Colon Carcinoma Metastatic in the Lung (tissue), 2 donors: ENCODE measurements around a stretch of chr2.

- PRO-cap, 2 experiments: no peak in any of the 2 experiments
Measured at GRCh38 chr2:95814102-95815505, 177.0 kb downstream of the ANKRD36C start.

DNA sequence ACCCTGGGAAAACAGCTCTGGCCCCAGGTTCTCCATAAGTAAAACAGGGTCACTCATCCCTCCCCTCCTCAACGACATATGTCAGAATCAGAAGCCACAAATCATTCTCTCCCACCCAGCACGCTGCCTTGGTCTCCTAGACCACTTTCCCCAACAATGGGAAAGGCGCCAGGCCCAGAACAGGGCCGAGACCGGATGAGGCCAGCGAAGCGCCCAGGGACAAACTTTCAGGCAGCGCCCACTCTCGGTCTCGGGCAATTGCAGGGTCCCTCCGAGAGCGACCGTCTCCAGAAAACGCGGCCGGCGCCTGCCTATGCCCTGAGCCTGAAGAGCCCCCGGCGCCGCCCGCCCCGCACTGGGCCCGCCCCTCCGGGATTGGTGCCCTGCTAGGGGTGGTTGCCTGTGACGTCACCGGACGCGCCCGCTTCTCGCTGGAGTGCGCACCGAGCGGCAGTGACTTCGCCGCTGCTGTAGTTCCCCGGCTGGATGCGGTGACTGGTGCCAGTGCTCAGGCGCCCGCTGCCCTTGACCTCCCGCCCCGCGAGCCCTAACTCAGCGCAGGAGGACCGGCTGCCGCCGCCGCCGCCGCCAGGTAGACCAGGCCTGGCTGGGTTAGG lies 18.6 kb upstream of the ANKRD36C start:
- PRO-cap, 2 experiments: peak in 2 of 2 experiments; most common plus-strand start position 434 of the sequence (in 1); most common minus-strand start position 326 of the sequence (in 2)

- PRO-cap, 2 experiments: no peak in any of the 2 experiments
Measured at GRCh38 chr2:96159217-96159811, 14.1 kb upstream of the DUSP2 start.

- PRO-cap, 2 experiments: no peak in any of the 2 experiments
Measured at GRCh38 chr2:96253810-96254211, 12.0 kb downstream of the TMEM127 start.

DNA sequence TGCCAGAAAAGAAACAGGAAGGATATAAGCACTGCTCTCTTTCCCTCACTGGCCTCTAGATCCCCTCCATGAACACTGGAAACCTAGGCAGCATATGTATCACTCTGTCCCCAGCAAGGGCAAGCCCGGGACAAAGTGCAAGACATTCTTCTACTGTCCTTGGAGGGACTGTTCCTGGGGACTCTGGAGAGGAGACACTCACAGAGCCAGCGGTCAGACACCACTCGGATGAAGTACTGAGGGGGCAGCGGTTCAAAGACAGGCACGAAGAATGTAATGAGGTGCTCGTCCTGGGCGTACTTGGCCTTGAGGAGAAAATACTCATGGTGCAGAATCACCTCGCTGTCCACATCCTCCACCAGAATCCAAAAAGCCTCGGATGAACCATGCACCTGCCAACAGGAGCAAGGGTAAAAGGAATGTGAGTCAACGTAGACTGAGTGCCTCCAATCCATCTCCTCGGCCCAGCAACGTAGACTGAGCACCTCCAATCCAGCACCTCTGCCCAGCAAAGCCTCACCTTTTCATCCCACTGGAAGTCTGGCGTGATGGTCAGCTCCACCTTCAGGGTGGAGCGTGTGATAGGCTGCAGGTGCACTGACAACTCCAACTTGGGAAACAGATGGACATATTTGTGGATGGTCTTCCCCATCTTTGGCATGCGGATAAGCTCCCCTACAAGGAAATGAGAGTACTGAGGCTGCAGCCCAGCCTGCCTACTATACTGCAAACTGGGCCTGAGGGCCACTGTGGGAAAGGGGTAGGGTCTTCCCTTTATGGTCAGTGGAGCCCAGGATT lies 18.7 kb downstream of the SNRNP200 start:
- PRO-cap, 2 experiments: no peak in any of the 2 experiments

- PRO-cap, 2 experiments: peak in 2 of 2 experiments; most common plus-strand start chr2:96322041 (in 1); most common minus-strand start chr2:96321888 (in 2)
Measured at GRCh38 chr2:96321121-96322265, 3.6 kb upstream of the ITPRIPL1 start.

DNA sequence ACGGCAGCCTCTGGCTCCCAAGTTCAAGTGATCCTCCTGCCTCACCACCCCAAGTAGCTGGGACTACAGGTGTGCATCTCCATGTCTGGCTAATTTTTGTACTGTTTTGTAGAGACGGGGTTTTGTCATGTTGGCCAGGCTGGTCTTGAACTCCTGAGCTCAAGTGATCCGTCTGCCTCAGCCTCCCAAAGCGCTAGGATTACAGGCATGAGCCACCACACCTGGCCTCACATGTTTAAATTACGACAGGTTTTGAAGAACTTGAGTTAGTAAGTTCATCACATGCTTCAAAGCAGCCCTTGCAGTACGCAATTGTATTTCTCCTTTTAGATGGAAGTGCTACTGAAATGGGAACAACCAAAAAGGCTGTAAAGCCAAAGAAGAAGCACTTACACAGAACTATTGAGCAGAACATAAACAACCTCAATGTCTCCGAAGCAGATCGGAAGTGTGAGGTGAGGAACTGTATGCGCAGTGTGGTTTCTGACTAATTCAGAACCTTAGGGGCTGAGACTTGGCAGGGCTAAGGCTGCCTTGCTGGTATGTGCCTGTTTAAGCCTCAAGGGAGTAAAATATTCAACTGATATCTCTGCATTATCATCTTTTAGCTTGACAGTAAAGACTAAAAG lies 8.3 kb downstream of the NCAPH start:
- PRO-cap, 2 experiments: no peak in any of the 2 experiments

GRCh38 chr2:96352897-96353441 lies 17.4 kb downstream of the NCAPH start:
- PRO-cap, 2 experiments: no peak in any of the 2 experiments

- PRO-cap, 2 experiments: peak in 1 of 2 experiments; most common plus-strand start chr2:96533479 (in 1)
Measured at GRCh38 chr2:96533251-96534200, 3.0 kb upstream of the ARID5A start.

GRCh38 chr2:96546947-96547212 lies 10.3 kb downstream of the ARID5A start:
- PRO-cap, 2 experiments: no peak in any of the 2 experiments

DNA sequence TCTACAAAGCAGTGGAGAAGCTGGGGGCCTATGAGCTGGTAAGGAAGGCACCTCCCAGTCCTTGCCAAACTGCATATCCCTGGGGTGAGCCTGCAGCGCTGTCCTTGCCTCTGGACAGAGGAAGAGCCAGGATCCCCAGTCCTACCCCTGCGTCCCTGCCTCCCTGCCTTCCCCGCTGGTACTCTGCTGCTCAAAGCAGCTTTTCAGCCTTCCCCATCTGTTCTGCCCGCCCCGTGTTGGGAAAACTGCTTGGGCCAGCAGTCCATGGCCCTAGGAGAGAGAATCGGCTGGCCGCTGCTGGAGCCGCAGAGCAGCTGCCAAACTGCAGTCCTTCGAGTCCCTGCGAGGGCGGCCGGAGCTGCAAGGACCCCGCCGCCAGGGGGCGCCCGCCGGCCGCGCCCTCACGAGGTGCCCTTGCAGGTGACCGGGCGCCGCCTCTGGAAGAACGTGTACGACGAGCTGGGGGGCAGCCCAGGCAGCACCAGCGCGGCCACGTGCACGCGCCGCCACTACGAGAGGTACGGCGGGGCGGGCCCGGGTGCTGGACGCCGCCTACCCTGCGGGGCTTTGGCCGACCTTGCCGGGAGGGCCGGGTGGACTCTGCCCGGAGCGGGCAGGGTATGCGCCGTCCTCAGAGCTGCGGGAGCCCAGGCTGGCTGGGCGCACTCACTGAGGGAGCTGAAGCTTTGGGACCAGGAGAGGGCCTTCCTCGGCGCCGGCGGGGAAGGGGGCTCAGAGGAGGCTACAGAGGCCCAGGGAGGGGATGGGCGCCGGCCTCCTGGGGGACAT lies 13.4 kb downstream of the ARID5A start:
- PRO-cap, 2 experiments: no peak in any of the 2 experiments

- PRO-cap, 2 experiments: no peak in any of the 2 experiments
Measured at GRCh38 chr2:96789400-96789649, 26.7 kb upstream of the CNNM3 start.

DNA sequence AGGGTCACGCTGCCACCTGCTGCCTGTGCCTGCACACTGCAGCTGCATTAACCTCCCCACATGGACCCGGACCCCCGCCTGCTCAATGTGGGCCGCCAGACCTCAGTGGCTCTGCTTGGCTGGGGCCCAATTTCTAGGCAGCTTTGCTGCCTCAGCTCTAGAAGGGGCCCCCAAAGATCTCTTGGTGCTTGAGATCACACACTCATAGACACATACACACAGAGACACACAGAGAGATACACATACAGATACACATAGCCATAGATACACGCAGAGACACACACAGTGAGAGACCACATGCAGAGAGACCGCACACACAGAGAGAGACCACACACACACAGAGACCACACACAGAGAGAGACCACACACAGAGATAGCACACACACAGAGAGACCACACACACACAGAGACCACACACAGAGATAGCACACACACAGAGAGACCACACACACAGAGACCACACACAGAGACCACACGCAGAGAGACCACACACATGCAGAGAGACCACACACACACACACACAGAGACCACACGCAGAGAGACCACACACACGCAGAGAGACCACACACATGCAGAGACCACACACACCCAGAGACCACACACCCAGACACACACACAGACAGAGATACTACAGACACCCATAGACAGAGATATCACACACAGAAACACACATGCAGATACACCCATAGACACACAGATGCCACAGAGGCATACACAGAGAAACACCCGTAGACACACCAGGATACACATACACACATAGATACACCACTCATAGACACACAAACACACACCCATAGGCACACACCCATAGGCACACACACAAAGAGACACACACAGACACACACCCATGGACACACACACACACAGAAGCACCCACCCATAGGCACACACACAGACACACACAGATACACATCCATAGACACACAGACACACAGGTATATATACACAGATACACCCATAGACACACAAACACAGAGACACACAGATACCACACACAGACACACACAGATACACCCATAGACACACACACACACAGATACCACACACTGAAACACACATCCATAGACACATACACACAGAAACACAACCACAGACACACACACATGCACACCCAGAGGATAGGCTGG lies 14.6 kb upstream of the CNNM3 start:
- PRO-cap, 2 experiments: no peak in any of the 2 experiments

DNA sequence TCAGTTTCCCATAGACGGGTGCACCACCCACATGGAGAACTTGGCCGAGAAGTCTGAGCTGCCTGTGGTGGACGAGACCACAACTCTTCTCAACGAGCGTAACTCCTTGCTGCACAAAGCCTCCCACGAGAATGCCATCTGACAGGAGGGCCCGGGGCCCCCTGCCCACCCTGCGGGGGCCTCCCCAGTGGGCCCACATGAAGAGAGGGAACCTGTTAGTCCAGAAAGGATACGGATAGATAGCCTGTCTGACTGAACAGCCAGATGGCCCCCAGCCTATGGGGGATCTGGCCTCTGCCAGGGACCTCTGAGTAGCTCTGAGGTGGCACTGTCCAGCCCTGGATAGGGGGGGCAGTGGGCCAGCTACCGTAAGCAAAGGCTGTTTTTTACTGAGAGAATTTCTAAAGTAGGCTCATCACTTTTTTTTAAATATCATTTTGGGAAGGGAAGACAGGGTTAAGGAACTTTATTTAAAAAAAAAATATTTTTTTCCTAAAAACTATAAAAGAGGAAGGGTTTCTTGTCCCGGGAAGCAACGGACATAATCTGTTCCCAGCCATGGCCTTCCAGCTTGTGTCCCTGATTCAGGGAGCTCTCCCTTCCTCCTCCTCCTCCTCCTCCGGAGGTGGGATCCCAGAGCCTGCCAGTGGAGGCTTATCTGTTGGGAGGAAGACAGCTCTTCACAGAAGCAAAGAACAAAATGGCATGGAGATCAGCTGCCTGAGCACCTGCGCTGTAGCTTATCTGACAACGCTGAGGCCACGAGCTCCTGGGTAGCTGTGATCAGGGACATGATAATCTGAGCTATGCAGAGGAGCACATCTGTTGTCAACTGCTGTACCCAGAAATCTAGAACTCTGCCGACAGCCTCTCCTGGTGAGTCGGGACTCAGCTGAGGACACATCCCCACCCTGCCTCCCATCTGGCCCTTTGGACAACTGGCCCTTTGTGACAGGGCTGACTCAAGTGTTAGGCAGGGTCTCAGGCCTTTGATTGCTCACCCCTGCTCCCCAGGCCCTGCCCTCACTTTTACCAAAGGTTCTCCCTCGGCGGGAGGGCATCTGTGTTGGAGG lies 6.4 kb upstream of the CNNM3 start:
- PRO-cap, 2 experiments: no peak in any of the 2 experiments

- PRO-cap, 2 experiments: no peak in any of the 2 experiments
Measured at GRCh38 chr2:96815166-96815693, 838 bp upstream of the CNNM3 start.

- PRO-cap, 2 experiments: no peak in any of the 2 experiments
Measured at GRCh38 chr2:96816994-96817704, 1.1 kb downstream of the CNNM3 start.

- PRO-cap, 2 experiments: no peak in any of the 2 experiments
Measured at GRCh38 chr2:96832507-96833811, 10.9 kb downstream of the ANKRD23 start.

- PRO-cap, 2 experiments: no peak in any of the 2 experiments
Measured at GRCh38 chr2:96856948-96857499, 792 bp downstream of the ANKRD39 start.

DNA sequence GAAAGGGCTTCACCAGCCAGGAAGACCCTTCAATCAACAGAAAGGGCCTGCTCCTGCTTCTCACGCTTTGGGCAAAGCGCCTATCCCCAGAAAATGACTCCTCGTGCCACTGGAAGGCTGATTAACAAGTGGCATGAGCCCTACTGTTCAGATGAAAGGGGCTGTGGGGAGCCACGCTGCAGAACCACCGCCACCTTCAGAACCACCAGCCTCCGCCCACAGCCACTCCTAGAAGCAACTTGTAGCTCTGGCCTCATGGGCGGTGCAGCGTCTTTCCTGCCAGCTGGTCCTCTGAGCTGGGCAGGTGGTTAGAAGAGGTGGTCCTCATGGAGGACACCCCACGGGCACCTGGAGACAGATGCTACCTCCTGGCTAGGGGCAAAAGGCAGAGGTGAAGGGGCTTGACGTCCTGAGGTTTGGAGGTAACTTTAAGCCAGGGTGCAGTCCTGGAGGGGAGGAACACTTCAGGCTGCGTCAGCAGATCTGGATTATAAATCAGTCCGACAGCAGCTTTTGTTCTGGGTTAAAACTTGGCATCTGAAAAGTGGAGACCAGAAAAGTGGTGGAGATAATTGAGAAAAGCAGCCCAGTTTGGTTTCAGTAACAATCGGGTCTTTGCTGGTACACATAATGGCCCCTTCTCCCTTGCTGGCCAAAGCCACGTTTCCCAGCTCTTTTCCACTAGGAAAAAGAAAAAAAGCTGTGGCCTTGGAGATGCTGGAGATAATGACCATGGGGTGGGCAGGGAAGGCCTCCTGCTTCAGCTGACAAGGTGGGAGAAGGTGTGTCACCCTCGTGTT lies 935 bp upstream of the SEMA4C start:
- PRO-cap, 2 experiments: peak in 2 of 2 experiments; most common plus-strand start position 270 of the sequence (in 1); most common minus-strand start position 207 of the sequence (in 2)

GRCh38 chr2:96882025-96882959 lies 12.4 kb upstream of the SEMA4C start:
- PRO-cap, 2 experiments: no peak in any of the 2 experiments